Tongue (tissue), 2 donors: Measurements from ENCODE around the genes OR4K5, OR4K13 and RNASE1.

DNA sequence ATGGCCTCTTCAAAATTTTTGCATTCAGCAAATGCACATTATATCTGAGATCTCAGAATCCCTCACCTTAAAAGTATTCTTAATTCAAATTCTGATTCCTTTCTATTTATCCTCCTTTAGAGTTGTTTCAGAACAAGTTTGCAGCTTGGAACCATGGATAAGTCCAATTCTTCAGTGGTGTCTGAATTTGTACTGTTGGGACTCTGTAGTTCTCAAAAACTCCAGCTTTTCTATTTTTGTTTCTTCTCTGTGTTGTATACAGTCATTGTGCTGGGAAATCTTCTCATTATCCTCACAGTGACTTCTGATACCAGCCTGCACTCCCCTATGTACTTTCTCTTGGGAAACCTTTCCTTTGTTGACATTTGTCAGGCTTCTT, at the start of gene OR4K5:
Gene OR4K5 (plus strand): TSS at position 154 of the 379 bp plus-strand sequence.
- RAMPAGE, long total RNA: no peak

GRCh38 chr14:20035835-20036327, at the start of gene OR4K13:
Gene OR4K13, minus strand, starts transcription at chr14:20036038.
- RAMPAGE, long total RNA: no peak

DNA sequence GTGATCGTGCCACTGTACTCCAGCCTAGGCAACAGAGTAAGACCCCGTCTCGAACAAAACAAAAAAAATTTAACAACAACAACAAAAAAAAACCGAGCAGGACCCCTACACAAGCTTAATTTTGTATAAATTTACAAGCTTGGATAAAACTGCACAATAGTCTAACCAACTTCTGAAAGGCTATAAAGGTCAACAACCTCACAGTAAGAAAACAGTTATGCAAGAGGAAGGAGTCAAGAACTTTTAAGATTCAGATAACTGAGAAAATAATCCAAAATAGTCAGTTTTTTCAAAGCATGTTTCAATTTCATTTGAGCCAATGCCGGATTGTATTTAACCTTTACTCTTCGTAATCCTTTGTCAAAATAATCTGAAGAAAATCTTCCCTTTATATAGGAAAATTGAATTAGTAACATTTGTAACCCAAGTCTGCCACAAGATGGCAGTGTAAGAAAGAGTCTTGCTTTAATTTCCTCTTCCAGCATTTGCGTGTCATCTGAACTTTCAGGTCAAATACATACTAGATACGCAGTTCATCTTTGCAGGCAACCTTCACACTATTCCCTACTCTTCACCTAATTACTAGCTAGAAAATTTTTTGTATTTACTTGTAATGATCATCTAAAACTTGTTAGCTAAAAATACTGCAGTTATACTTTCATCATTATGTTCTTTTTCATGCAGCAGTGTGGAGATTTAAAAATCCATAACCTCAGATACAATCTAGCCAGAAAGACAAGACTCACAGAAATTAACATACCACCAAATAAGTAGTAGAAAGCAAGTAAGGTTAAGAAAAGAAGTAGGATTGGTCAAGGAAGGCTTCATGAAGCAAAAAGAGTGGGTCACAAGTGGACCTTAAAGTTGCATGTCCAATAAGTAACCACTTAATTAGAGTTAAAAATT, 5.8 kb downstream of the CCNB1IP1 start:
- RAMPAGE, long total RNA: no peak

DNA sequence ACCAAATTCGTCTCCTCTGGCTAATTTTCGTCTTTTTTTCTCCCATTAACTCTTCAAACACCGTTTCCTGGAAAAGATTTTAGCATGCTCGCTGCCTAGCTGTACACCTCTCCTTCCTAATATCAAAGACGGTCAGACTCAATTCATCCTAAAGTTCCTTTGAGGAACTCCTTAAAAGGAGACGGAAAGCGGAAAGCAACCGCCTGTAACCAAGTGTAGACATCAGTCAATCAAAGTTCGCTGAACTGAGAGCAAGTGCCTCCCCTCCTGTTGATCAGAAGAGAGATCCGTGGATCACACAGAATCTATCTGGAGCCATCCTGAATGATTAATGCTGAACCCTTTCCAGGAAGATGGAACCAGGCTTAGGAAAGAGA, 411 bp upstream of the TEP1 start:
- RAMPAGE, long total RNA: no peak

- RAMPAGE, long total RNA: no peak
Observed at GRCh38 chr14:20415699-20416154, 2.4 kb upstream of the TEP1 start.

GRCh38 chr14:20503847-20504342, 34.7 kb downstream of the PNP start:
- RAMPAGE, long total RNA: no peak

DNA sequence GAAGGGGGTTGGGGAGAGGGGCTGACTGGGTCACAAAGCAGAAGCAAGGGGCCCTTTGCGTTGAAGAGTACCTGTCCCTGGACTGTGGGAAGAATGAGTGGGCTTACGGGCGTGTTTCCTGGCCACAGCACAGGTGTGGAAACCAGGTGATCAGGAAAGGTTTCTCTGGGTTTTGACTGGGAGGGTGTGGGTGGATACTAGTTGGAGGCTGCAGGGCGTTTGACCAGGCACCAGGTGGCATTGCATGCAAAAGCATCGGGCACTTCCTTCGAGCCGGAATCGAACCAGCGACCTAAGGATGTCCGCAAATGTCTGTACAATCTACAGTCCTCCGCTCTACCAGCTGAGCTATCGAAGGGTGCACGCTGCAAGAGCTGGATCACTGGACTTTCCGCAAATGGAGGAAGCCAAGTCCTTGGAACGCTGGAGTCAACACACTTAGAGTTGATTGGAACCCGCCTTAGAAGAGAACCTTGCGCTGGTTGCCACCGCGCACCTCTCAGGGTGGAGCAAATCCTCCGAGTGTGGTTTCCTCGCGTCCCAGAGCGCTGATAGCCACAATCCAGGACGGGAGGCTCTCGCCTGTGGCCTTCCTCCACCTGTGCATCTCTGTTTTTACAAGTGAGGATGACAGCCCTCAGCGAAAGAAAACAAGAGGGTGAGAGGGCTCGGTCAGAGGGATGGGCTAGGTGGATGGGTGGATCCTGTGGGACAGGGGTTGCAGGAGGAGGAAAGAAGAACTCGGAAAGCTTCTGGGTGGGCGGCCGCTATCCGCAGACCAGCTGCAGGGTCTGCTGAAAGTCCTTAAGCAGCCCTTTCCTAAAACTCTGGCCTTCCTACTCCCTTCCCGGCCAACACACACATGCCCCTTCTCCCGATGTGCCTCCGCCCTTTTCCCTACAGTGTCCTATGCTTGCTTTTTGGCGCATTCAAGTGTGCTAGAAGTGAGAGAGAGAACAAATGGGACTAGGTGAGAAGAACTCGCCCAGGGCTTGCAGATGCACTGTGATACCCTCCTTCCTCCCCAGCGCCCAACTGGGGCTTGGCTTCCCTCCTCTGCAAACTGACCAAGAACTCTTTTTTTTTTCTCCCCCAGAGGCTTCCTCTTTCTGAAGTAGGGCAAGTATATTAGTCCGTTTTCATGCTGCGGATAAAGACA, 21.1 kb upstream of the RNASE4 start:
- RAMPAGE, long total RNA: no peak

GRCh38 chr14:20681796-20682644, 2.3 kb upstream of the RNASE4 start:
- RAMPAGE, long total RNA: no peak

- RAMPAGE, long total RNA: no peak
Observed at GRCh38 chr14:20715405-20715621, 26.7 kb downstream of the ANG start.

DNA sequence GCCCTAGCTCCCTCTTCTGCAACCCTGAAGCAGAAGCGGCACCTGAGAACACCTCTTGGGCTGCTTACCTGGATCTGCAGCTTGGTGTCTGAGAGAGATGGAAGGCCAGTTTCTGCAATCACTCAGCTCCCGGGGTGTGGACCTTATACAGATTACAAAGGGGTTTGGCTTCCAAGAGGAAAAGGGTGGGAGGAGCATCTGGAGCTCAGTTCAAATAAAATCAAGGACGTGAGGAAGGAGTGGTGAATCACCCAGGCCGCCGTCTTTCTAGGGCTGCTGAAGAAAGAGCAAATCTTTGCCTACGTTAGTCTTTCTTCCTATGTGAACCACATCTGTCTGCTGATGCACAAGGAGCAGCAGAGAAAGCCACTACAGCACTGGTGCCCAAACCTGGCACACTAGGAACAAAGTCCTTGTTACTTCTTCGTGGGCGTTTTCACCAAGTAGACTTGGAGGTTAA, at the start of gene RNASE1:
Gene RNASE1 (minus strand): TSS at position 116 of the 460 bp plus-strand sequence.
- RAMPAGE, long total RNA: start-site peak on the minus strand centred at position 123 of the sequence, 33 bp wide, 3,777 and 19 reads in 2 replicates

DNA sequence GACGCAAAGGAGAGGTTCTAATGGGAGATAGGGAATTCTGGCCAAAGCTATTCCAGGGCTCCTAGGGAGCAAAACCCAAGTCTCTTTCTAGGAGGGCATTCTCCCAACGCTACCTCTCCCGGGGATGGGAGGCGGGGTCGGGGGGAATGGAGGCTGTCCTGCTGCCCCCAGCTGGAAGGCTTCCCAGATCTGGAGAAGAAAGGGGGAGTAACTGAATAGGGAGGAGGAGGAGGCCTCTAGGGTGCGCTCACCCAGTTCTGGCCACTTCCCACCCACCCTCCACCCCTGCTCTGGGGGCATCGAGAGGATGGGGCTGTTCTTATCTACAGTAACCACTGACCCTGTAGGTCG, 525 bp upstream of the RNASE1 start:
- RAMPAGE, long total RNA: no peak

DNA sequence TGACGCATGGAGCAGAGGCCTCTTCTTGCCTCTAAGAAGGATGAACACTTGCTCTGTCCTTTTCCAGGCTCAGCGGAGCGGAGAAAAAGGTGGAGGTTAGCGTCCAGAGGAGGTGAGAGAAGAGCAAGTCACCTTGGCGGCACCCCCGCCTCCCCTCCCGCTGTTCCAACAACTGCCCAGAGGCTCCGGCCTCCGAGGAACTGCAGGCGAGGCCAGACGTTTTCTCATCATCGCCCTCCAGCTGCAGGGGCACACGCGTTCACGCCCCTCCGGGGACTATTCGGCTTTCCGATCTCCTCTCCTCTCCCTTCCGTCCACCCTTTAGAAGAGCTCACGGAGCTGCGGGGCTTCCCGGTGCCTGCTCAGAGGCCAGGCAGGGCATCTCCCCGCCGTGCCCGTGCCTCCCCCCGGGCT, 1.3 kb upstream of the ARHGEF40 start:
- RAMPAGE, long total RNA: no peak

DNA sequence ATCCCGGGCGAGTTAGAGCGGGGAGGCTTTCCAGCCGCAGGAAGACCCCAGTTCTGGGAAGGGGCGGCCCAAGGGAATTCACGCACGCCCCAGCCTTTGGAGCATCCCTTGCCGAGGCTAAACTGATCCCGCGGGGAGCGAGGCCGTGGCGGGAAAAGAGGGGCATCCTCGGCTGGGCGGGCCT, 368 bp upstream of the ARHGEF40 start:
- RAMPAGE, long total RNA: no peak

DNA sequence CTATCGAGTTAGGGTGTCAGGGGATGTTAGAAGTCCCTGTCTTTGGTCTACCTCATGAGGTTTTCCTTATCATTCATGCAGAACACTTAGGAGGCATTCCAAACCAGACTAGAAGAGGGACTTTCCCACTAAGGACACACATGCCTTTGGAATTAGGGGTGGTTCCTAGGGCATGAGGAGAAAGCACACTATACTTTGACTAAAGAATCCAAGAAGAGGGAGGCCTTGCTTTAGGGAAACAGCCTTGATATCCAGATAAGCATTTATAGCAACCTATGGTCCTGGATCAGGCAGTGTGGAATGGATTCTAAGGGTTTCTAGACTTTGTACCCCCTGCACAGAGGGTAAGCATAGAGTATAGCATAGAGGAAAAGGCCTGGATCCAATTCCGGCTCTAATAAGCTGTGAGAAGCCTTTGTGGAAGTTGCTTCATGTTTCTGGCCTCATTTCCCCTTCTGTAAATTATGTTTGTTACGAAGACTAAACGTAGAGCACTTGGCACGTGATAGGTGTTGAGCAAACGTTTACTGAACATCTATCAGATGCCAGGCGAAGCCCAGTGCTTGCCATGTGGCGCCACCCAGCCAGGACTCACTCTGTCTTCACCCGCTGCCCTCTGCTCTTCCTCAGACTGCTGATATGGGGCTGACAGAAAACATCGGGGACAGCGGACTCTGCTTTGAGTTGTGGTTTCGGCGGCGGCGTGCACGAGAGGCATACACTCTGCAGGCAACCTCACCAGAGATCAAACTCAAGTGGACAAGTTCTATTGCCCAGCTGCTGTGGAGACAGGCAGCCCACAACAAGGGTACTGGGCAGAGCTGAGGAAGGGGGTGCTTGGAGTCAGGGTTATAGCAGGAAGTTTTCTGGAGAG, 13.2 kb downstream of the ZNF219 start:
- RAMPAGE, long total RNA: no peak

- RAMPAGE, long total RNA: no peak
Observed at GRCh38 chr14:21200379-21201276, 44.8 kb upstream of the OR5AU1 start.

- RAMPAGE, long total RNA: no peak
Observed at GRCh38 chr14:21202158-21203136, 46.6 kb upstream of the OR5AU1 start.

DNA sequence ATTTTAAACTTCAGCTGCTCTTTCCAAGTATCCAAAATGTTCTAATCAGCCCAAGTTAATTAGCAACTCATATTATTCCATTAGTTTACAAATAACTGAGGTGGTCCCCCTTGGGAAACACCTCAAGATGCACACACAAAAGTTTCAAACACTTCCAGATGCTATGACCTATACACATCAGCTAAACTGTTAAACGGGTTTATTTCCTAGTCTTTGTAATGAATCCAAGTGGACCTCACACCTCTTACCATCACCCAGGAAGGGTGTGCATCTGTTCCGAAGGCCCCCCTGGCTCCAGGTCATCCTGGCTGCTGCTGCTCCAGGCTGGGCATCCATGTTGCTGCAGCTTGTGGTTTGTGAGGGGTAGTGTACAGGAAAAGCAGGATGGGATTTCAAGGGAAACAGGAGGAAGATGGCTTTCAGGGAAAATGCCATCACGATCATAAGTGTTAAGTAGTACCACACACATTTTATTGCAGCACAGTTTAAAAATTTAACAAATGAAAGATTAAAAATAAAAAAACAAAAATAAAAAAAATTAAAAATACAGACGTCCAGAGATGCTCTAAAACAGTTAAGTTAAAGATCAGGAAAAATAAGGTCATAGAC, 6.8 kb downstream of the HNRNPC start:
- RAMPAGE, long total RNA: no peak

- RAMPAGE, long total RNA: no peak
Observed at GRCh38 chr14:21402329-21402584, 18.4 kb upstream of the SUPT16H start.

- RAMPAGE, long total RNA: no peak
Observed at GRCh38 chr14:21455215-21455647, 692 bp downstream of the CHD8 start.

DNA sequence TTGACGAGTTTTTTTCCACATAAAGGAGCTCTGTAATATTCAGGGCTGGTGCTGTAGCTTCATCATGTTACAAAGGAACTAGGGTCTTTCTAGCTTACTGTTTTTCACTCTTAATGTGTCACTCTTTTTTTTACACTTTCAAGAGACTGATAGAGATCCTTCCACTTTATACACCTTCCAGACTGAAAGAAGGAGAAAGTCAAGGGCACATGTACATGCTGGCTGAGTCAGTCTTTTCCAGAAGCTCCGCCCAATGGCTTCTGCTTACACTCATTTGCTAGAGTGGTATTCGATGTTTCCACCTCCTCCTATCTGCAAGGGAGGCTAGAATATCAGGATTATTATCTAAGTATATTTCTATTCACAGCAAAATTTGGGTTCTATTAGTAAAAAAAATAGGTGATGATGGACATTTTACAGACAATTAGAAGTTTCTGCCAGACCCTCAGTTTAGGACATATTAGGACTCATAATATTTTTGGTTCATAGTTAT, 325.8 kb upstream of the OR4E1 start:
- RAMPAGE, long total RNA: no peak